Cerebellum (tissue), 5 donors: ENCODE data around the genes PCDHGA5, PCDHGA10 and FCHSD1.

- PRO-cap, 3 experiments: no peak in any of the 3 experiments
- RAMPAGE, long total RNA: no peak
These were observed 11.0 kb upstream of the PCDHB15 start for GRCh38 chr5:141234094-141234707.

DNA sequence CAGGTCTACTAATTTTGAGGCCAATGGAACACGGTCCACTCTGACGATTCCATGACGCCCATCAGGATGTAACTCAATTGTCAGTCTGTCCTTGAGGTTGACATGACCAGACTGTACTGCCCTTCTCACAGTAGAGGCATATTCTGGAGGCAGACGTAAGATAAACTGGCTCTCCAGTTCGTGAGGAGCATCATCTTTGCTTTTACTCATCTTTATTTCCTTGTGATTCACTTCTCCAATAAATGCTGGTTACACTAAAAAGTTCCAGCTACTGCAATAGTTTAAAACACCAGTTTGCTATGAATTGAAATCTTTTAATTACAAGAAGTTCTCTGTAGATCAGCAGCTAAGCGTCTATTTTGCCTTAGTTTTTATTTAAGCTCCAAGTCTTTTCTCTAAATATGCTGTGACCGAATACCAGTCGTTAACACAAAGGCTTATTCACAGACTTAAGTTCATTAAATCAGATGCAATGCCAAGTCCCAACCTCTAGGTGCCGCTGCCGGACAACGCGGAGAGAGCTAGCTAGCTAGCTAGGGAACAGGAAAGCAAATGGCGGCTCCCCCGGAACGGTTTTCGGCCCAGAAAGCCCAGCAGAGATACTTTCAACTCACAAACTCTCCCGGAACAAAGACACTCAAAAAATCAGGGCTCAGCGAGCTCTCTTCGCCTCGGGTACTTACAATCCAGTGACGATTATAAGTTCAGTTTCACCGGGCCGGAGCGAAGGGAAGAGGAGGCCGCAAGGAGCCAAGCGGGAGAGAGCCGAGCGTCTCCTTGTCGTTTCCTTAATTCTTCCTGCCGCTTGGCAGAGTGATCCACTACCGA, 535 bp downstream of the TAF7 start:
- PRO-cap, 3 experiments: no peak in any of the 3 experiments
- RAMPAGE, long total RNA: no peak

GRCh38 chr5:141363983-141364561, at the start of gene PCDHGA5:
Gene PCDHGA5, plus strand, starts transcription at chr5:141364162.
- PRO-cap, 3 experiments: peak in 2 of 3 experiments; most common plus-strand start chr5:141364193 (in 1)
- RAMPAGE, long total RNA: no peak

DNA sequence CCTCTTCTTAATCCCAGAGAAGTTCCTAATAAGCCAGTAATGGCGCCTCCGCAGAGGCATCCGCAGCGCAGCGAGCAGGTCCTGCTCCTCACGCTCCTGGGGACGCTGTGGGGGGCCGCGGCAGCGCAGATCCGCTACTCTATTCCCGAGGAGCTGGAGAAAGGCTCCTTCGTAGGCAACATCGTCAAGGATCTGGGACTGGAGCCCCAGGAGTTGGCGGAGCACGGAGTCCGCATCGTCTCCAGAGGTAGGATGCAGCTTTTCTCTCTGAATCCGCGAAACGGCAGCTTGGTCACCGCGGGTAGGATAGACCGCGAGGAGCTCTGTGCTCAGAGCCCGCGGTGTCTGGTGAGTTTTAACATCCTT, 337 bp downstream of the PCDHGA6 start:
- PRO-cap, 3 experiments: peak in 1 of 3 experiments; most common plus-strand start position 178 of the sequence (in 1); most common minus-strand start position 83 of the sequence (in 1)
- RAMPAGE, long total RNA: no peak

- PRO-cap, 3 experiments: no peak in any of the 3 experiments
- RAMPAGE, long total RNA: no peak
These were observed at the start of gene PCDHGA10 for GRCh38 chr5:141412887-141413581. Gene PCDHGA10, plus strand, starts transcription at chr5:141412987.

- PRO-cap, 3 experiments: no peak in any of the 3 experiments
- RAMPAGE, long total RNA: no peak
These were observed 1.4 kb downstream of the PCDHGA11 start for GRCh38 chr5:141422371-141422606.

GRCh38 chr5:141485223-141485701, 432 bp downstream of the PCDHGC4 start:
- PRO-cap, 3 experiments: peak in 1 of 3 experiments; most common plus-strand start chr5:141485493 (in 1); most common minus-strand start chr5:141485382 (in 1)
- RAMPAGE, long total RNA: no peak

DNA sequence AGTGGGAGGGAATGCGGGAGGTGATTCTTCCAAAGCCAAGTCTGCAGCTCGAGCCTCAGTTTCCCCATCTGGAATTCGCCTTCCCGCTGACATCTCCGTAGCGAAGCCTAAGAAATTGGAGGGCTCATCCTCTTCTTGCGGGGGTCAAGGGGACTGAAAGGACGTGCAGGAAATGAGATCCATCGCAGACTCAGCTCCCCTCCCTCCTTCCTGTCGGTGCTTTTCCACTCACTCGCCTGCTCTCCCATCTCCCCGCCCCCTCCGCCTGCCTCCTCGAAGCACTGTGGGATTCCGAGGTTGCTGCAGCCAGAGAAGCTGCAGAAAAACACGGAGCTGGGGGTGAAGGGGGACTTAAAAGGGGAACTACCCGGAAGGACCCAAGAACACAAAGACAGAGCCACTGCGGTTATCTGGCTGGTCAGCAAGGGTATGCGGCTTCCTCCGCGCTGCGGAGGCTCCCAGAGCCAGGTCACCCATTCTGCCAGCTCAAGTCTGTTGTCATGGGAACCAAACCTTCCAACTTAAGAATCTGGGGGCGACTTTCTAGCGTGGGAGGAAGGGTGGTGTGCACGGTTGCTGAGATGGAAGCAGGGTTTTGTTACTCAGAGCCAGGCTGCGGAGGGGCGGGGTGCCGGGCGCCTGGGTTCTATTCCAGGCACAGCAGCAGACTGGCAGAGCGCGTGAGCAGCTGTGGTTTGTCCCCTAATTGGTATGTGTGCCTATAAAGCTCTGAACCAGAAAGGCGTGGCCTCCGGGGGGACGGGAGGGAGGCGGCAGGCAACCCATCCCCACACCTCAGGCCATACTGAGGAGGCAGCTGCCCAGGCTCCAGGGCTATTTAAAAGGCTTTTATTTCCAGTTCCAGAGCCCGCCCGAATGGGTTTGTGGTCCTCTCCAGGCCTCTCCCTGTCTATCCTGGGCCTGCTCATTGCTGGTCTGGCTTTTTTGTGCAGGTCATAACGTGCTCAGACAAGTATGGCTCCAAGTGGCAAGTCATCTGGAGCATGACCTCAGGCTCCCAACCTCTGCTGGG, 25.0 kb downstream of the PCDHGC5 start:
- PRO-cap, 3 experiments: peak in 3 of 3 experiments; most common plus-strand start position 286 of the sequence (in 2); most common minus-strand start position 212 of the sequence (in 2)
- RAMPAGE, long total RNA: no peak

DNA sequence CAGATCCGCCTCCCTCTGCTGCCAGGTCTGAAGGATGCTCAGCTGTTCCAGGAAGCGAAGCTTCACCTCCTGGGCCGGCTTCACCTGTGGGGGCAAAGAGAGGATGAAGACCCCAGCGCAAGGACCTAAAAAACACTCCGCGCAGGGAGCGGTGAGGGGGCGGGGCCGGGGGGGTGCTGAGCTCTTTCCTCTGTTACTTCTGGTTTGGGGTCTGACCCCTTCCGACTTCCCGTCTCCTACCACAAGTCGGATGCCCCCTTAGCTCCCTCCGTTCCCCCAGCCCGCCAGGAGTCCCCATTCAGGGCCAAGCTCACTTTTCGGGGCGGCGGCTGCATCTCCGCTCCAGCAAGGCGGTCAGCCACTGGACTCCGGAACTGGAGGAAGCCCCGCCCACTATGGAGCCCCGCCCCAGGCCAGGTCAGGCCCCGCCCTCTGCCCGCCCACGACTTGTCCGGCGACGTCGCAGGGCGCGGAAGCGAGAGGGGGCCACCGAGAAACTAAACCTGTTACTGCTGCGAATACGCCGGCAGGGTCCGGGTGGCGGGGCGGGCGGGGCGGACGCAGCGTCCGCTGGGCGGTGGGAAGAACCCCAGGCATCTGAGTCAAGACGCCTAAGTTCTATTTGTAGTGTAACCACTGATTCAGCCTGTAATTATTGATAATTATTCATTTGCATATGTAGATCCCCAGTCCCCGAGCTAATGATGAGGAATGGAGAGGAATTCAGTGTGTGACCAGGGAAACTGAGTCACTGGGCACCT, at the start of gene FCHSD1:
TSS of gene FCHSD1 (minus strand) at position 385 of the 761 bp plus-strand sequence.
- PRO-cap, 3 experiments: no peak in any of the 3 experiments
- RAMPAGE, long total RNA: no peak

GRCh38 chr5:141673268-141673678, 8.8 kb downstream of the ARAP3 start:
- PRO-cap, 3 experiments: no peak in any of the 3 experiments
- RAMPAGE, long total RNA: no peak

DNA sequence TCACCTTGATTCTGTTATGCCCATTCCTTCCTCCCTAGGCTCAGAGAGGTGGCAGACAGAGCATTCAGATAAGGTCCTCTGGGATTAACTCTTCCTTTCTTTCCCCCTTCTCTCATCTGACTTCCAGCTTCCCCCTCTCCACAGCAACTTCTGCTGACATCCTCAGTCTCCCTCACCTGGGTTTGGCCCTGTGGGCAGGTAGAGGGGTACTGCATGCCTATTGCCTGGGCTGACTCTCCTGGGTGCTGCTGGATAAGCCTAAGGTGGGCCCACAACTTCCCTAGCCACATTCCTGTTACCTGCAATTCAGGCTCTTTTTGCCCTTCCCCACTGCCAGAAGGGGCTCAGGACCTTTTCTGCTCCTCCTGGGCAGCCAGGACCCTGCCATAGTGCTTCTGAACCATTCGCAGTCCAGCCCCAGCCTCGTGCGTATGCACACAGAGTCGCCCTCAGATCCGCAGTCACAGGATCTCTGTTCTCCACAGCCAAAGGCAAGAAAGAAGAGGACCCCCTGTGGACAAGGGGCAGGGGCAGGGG, 83.0 kb downstream of the PCDH1 start:
- PRO-cap, 3 experiments: no peak in any of the 3 experiments
- RAMPAGE, long total RNA: no peak

DNA sequence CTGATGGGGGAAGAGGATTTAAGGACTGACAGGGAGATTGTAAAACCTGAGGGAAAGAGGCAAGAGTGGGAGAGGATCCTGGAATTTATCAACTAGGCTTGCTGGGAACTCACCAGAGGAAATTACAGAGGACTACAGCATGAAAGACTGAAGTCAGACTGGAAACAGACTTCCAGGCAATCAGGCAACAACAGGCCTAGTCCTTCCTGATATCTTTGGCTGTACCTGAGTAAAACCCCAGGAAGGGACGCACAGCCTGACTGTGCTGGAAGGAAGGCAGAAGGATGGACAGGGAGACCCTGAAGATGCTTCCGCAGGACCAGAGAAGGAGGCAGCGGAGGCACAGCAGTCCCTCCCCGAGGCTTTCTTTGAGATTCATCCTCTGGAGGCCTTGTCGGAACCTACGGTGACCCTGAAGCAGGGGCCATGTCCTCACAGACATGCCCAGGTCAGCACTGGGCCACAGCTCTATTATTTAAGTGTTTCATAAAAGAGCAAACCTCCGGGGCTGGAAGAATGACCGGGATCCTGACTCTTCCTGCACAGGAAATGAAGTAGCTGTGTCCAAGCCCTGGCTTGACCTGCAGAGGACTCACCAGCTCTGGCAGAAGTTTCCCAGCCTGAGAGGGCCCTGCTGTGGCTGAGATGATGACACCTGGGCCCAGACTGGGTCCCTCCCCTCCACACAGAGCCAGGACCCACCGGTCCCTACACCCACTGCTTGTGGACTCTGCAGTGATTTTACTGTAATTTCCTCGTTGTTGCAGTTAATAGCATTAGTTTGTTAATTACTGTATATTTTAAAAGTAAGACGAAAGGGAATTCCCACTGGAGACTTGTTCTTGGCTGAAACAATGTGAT, 72.4 kb downstream of the PCDH1 start:
- PRO-cap, 3 experiments: no peak in any of the 3 experiments
- RAMPAGE, long total RNA: no peak

DNA sequence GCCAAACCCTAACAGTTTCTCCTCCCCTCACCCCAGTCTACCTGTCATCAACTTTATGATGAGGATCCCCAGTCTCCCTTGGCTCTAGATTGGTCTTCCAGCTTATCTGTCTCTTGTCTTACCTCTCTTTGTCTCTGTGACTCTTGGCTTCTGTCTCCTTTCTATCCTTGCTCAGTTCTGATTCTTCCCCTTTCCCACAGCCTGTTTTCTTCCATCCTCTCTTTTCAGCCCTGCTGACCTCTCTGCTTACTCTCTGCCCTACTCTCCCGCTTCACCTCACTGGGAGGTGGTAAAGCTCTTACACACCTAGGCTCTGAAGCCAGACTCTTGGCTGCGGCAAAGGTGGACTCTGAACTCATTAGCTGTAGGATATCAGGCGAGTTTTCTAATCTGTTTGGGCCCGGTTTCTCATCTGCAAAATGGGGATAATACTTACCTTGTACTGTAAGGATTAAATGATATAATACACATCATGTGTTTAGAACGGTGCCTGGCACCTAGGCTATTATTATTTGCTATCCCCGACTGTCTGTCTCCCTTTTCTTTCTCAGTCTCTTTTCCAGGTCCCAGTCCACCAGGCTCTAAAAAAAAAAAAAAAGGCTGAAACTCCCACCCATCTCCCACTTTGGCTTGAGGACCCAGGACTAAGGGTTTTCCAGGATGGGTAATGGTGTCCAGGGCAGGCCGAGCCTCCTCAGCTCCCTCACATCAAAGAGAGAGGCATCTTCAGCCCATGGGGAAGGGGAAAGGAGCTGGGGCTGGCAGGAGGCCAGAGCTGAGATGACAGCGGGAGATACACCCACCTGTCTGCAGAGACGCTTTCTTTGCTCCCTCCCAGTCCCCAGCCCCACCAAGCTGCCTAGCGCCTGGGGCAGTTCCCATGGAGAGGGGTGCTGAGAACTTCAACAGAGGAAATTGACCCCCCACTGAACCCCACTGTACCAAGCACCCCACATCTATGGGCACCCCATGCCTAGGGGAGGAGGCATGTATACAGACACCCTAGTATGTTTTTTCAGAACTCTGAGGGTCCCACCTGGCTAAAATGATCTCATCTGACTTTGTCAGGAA, 10.8 kb downstream of the PCDH1 start:
- PRO-cap, 3 experiments: no peak in any of the 3 experiments
- RAMPAGE, long total RNA: no peak

DNA sequence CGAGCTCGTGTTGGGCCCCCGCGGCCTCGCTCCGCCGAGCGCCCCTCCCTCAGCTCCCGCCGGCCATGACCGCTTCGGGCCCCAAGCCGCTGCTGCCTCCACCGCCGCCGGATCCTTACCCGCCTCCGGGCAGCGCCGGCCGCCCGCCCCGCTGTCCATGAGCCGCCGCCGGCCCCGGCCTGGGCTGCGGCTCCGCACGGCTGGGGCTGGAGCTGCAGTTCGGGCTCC, 192 bp downstream of the PCDH1 start:
- PRO-cap, 3 experiments: no peak in any of the 3 experiments
- RAMPAGE, long total RNA: no peak

GRCh38 chr5:141930887-141931270, 7.2 kb downstream of the DELE1 start:
- PRO-cap, 3 experiments: no peak in any of the 3 experiments
- RAMPAGE, long total RNA: no peak

DNA sequence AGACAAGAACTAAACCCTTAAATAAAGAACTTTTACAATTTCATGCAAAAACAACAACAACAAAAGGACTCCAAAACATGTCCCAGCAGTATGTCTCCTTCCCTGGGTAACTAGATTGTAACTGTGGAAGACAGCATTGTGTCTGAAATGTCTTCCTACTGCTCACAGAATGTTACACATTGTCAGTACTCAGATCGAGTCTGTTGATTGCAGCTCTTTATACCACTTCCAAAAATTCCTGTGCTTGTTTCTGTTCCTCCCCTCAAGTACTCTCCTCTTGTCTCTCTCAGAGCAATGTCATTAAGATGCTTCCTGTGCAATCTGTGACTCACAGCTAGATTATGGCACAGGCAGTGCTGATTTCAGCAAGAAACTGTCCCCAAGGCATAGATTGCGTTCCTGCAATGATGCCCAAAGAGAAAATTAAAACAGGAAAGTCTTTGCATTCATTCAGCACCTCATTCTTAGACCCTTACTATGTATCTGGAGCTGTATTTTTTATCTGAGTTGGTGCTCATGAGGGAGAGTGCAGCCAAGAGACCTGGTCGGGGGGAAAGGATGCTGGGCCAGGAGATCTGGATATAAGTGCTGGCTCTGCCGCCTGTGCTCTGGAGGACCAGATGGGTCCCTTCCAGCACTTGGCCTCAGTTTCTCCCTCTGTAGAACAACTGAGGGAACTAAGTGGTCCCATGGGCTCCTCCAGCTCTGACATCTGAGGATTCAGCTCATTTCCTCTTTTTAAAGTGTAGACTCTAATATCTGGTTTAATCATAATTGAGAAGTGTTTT, 40.7 kb upstream of the GNPDA1 start:
- PRO-cap, 3 experiments: no peak in any of the 3 experiments
- RAMPAGE, long total RNA: no peak

DNA sequence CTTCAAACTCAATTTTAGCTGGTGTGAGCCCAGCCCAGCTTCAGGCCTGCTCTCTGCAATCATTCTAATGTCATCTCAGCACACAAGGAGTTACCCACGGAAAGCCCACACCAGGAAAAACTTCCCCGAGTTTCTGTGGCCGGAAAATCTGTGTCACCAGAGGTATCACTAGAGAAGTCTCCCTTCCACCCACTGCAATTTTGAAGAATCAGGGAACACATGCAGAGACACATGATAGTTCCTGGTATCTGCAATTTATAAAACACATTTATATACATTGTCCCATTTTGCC, 13.5 kb upstream of the NDFIP1 start:
- PRO-cap, 3 experiments: no peak in any of the 3 experiments
- RAMPAGE, long total RNA: no peak

- PRO-cap, 3 experiments: no peak in any of the 3 experiments
- RAMPAGE, long total RNA: no peak
These were observed 25.3 kb downstream of the NDFIP1 start for GRCh38 chr5:142133679-142134392.

GRCh38 chr5:142215892-142216953, 107.6 kb downstream of the NDFIP1 start:
- PRO-cap, 3 experiments: no peak in any of the 3 experiments
- RAMPAGE, long total RNA: no peak

DNA sequence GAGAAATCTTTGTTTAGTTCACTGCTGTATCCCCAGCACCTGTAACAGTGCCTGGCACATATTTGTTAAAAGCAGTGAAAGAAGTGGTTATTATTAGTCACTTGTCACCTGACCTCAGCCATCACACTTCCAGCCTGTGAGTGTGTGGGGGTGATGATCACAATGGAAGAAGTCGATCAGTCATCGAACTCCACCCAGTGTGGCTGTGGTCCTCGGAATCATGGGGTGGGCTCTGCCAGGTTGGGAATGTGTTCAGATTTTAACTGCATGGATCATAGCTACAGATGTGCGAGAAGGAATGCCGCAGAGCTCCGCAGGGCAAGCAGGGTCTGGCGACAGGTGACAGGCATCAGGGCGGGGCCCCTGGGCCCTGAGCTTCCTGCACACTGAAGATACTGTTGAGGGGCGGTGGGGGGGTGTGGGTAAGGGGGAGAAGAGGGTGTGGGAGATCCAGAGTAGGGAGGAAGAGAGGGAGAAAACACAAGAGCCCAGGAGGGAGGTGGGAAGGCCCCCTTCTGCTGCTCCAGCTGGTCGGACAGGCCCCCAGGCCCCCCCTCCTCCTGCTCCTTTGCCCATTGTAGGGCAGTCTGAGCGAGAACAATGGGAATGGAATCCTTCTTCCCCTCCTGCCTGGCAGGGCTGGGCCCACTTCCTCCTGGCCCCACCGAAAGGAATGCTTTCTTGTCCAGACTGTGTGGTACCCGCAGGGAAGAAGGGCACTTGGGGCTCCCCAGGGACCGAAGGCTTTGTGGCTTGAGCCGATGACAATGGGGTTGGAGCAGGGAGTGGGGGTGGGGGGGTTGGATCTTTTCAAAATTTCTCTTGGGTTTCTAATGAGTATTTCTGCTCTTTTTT, 89.5 kb downstream of the SPRY4 start:
- PRO-cap, 3 experiments: no peak in any of the 3 experiments
- RAMPAGE, long total RNA: no peak